Frontal cortex (tissue), 2 donors: ENCODE results near the gene FGF2.

- RAMPAGE, long total RNA = no peak
Measured at GRCh38 chr4:118746531-118747113, 61.4 kb downstream of the METTL14 start.

- RAMPAGE, long total RNA = no peak
Measured at GRCh38 chr4:118765120-118765750, 70.7 kb downstream of the SEC24D start.

DNA sequence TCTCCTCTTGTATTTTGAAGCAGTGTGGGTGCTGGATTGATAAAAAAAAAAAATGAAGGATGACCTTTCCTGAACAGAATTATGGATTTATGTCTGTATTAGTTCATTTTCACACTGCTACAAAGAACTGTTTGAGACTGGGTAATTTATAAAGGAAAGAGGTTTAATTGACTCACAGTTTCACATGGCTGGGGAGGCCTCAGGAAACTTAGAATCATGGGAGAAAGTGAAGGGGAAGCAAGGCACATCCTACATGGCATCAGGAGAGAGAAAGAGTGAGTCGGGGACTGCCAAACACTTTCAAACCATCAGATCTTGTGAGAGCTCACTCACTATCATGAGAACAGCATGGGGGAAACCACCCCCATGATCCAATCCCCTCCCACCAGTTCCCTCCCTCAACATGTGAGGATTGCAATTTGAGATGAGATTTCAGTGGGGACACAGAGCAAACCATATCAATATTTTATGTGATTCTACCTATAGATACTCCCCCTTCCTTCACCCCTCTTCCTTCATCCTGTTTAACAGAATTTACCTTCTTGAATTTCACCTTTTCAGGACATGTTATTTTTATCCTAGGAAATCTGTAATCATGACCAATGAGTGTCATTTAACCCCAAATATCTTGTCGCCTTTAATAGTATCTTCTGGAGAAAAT is 8.4 kb downstream of the SYNPO2 start:
- RAMPAGE, long total RNA = no peak

DNA sequence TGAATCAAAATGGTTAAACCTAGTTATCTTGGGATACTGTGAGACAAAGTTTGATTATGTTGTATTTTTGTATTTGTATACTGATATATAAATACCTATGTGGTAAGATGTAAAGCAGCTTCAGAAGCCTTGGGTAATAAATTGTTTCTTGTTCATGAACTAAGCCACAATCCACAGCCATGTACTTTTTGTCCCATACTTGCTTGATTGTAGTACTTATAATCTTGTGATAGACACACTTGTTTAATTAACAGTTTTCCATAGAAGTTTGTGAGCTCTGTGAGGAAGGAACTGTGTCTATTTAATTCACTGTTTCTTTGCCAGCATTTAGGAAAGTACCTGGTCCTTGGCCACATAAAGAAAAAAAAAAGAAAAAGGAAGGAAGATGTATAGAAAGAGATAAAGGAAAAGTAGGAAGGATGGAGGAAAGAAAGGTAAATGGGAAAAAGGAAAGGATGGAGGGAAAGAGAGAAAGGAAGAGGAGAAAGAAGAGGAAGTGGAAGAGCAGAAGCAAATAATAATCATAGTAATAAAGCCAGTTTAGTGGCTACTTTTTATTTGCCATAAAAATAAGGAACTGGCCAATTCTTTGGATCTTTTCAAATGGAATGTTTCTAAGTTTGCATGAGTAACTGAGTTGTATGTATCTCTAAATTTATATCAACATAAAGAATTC is 40.2 kb downstream of the SYNPO2 start:
- RAMPAGE, long total RNA = no peak

GRCh38 chr4:118985120-118985600 is 96.5 kb downstream of the SYNPO2 start:
- RAMPAGE, long total RNA = no peak

- RAMPAGE, long total RNA = no peak
Measured at GRCh38 chr4:119016481-119016946, 119.1 kb upstream of the MYOZ2 start.

DNA sequence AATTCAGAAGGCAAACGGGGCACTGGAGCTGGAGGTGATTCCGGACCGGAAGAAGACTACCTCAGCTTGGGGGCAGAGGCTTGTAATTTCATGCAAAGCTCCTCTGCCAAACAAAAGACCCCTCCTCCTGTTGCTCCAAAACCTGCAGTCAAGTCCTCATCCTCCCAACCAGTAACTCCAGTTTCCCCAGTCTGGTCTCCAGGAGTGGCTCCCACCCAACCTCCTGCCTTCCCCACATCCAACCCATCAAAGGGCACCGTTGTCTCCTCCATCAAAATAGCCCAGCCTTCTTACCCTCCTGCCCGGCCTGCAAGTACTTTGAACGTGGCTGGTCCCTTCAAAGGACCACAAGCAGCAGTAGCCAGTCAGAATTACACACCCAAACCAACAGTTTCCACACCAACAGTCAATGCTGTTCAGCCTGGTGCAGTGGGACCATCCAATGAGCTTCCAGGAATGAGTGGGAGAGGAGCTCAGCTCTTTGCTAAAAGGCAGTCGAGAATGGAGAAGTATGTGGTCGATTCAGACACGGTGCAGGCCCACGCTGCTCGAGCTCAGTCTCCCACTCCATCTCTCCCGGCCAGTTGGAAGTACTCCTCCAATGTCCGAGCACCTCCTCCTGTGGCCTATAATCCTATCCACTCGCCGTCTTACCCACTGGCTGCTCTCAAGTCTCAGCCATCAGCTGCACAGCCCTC is 104.6 kb upstream of the MYOZ2 start:
- RAMPAGE, long total RNA = no peak

- RAMPAGE, long total RNA = no peak
Measured at GRCh38 chr4:119151047-119151685, 15.5 kb downstream of the MYOZ2 start.

GRCh38 chr4:119231445-119232053 is 19.0 kb downstream of the USP53 start:
- RAMPAGE, long total RNA = no peak

GRCh38 chr4:119279405-119280209 is 20.8 kb downstream of the C4orf3 start:
- RAMPAGE, long total RNA = no peak

- RAMPAGE, long total RNA = no peak
Measured at GRCh38 chr4:119284660-119285346, 15.6 kb downstream of the C4orf3 start.

GRCh38 chr4:119292823-119293291 is 7.6 kb downstream of the C4orf3 start:
- RAMPAGE, long total RNA = no peak

- RAMPAGE, long total RNA = no peak
Measured at GRCh38 chr4:119370387-119370887, 48.5 kb upstream of the FABP2 start.

DNA sequence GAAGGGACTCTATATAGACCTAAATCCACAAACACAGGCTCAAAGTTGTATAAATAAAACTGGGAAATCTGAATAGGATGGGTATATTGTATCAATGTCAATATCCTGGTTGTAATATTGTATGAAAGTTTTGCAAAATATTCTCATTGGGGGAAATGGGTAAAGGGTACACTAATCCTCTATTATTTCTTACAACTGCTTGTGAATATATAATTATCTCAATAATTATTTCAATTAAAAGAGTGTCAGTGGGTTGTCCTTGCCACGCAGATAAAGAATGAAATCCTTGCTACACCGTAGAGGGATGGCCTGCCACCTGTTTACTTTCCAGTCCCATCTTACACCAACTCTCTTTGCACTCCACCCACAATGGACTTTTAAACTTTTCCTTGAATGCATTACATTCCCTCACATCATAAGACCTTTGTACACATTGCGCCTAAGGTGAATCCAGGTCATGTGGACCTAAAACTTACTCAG is 78.6 kb upstream of the PDE5A start:
- RAMPAGE, long total RNA = no peak

- RAMPAGE, long total RNA = no peak
Measured at GRCh38 chr4:120921403-120921629, 1.2 kb downstream of the PRDM5 start.

DNA sequence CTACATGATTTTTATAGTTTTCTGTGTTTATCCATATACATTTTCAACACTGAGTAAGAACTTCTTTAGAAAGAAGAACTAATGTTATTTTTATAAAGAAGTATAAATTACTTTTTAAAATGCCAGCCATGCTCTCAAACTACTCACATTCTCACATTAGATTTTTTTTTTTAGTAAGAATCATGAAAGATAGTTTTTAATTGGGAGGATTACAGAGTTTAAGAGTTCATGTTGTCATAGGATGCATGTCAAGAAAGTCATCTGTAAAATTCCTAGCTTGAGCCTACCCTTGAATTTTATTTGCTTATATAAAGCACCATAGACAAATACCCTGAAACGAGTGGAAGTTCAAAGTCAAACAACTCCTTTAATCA is 17.7 kb upstream of the TNIP3 start:
- RAMPAGE, long total RNA = no peak

GRCh38 chr4:121253758-121254375 is 89.7 kb upstream of the TNIP3 start:
- RAMPAGE, long total RNA = no peak

GRCh38 chr4:122341626-122342316 is 37.0 kb upstream of the ADAD1 start:
- RAMPAGE, long total RNA = no peak

- RAMPAGE, long total RNA = no peak
Measured at GRCh38 chr4:122826395-122826921, at the start of gene FGF2. Gene FGF2 (plus strand): TSS chr4:122826831.

DNA sequence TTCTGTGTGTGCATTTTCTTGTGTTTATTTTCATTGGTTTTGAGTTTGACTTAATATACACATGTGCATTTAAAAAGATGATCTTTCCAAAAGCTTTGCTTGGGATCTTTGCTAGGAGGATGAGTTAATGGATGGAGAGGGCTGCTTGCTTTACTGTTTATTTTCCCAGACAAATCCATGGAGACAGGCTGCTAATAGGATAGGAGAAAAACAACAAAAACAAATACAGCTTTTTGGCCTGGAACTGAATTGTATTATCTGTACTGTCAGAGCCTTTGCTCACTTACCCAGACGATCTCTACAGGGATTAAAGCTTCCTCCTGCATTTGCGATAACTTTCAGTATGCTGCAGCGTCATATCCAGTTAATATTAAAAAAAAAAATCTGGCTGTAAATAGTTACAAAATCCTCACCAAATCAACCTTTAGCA is 190.3 kb downstream of the SPATA5 start:
- RAMPAGE, long total RNA = no peak